Astrocyte (in vitro differentiated cells and primary cell): ENCODE measurements around a stretch of chr21.

- PRO-cap = no peak
- RRBS, 2 experiments = no CpG with 5 or more reads among the region's 73 CpGs
Observed at GRCh38 chr21:5128043-5128792, 5393.2 kb upstream of the TPTE start.

GRCh38 chr21:6121600-6122159 lies 4399.7 kb upstream of the TPTE start:
- PRO-cap = no peak
- RRBS, 2 experiments = no CpG with 5 or more reads among the region's 20 CpGs

DNA sequence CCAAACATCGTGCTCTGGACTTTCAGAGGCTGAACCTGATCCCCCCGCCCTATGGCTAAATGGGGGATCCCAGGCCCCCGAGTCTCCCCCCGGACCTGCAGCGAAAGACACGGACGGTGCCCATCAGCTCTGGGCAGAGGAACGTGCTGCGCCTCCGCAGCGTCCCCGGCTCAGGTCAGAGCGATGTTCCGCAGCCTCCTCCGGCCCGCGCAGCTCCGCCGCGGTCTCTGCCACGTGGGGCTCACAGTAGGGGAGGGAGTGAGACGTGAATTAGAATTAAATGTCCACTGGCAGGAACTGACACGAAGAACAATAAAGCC lies 4053.1 kb upstream of the TPTE start:
- PRO-cap = no peak
- RRBS, 2 experiments = no CpG with 5 or more reads among the region's 23 CpGs

GRCh38 chr21:6499048-6499440 lies 4022.3 kb upstream of the TPTE start:
- PRO-cap = no peak
- RRBS, 2 experiments = no CpG with 5 or more reads among the region's 54 CpGs

GRCh38 chr21:8993800-8994787 lies 1527.3 kb upstream of the TPTE start:
- PRO-cap = unidirectional peak, plus-strand start at chr21:8994594
- RRBS, 2 experiments = no CpG with 5 or more reads among the region's 8 CpGs

GRCh38 chr21:8996788-8997872 lies 1524.3 kb upstream of the TPTE start:
- PRO-cap = unidirectional peak, plus-strand start at chr21:8997626
- RRBS, 2 experiments = no CpG with 5 or more reads among the region's 4 CpGs

- PRO-cap = unidirectional peak, plus-strand start at chr21:9043306
- RRBS, 2 experiments = 49 to 53% methylated on average over 12 of the region's 56 CpGs
Observed at GRCh38 chr21:9042836-9043559, 1478.4 kb upstream of the TPTE start.

- PRO-cap = no peak
- RRBS, 2 experiments = no CpG with 5 or more reads among the region's 36 CpGs
Observed at GRCh38 chr21:9767618-9768292, 753.6 kb upstream of the TPTE start.

- PRO-cap = no peak
- RRBS, 2 experiments = no CpG with 5 or more reads among the region's 41 CpGs
Observed at GRCh38 chr21:9837680-9838246, 683.6 kb upstream of the TPTE start.

GRCh38 chr21:14076450-14077169 lies 134.1 kb downstream of the LIPI start:
- PRO-cap = no peak
- RRBS, 2 experiments = no CpG with 5 or more reads among the region's 21 CpGs

GRCh38 chr21:14483428-14484755 lies 62.2 kb downstream of the SAMSN1 start:
- PRO-cap = no peak
- RRBS, 2 experiments = no CpG with 5 or more reads among the region's 9 CpGs

GRCh38 chr21:14511950-14512932 lies 33.9 kb downstream of the SAMSN1 start:
- PRO-cap = no peak
- RRBS, 2 experiments = no CpG with 5 or more reads among the region's 4 CpGs

DNA sequence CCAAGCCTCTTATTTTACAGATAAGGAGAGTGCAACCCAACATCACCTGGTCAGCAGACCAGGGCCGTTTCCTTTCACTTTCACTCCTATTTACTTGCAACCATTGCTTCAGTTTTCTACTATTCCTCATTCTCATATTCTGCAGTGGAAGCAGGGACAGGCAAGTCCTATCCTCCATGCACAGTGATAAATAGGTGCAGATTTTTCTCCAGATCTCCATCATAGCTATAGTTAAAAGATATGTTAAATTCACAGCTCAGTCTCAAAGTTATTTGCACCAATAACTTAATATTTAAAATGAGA lies 56.6 kb upstream of the SAMSN1 start:
- PRO-cap = no peak
- RRBS, 2 experiments = no CpG with 5 or more reads among the region's 1 CpG

GRCh38 chr21:14687215-14687659 lies 141.1 kb upstream of the SAMSN1 start:
- PRO-cap = no peak
- RRBS, 2 experiments = no CpG with 5 or more reads among the region's 1 CpG

DNA sequence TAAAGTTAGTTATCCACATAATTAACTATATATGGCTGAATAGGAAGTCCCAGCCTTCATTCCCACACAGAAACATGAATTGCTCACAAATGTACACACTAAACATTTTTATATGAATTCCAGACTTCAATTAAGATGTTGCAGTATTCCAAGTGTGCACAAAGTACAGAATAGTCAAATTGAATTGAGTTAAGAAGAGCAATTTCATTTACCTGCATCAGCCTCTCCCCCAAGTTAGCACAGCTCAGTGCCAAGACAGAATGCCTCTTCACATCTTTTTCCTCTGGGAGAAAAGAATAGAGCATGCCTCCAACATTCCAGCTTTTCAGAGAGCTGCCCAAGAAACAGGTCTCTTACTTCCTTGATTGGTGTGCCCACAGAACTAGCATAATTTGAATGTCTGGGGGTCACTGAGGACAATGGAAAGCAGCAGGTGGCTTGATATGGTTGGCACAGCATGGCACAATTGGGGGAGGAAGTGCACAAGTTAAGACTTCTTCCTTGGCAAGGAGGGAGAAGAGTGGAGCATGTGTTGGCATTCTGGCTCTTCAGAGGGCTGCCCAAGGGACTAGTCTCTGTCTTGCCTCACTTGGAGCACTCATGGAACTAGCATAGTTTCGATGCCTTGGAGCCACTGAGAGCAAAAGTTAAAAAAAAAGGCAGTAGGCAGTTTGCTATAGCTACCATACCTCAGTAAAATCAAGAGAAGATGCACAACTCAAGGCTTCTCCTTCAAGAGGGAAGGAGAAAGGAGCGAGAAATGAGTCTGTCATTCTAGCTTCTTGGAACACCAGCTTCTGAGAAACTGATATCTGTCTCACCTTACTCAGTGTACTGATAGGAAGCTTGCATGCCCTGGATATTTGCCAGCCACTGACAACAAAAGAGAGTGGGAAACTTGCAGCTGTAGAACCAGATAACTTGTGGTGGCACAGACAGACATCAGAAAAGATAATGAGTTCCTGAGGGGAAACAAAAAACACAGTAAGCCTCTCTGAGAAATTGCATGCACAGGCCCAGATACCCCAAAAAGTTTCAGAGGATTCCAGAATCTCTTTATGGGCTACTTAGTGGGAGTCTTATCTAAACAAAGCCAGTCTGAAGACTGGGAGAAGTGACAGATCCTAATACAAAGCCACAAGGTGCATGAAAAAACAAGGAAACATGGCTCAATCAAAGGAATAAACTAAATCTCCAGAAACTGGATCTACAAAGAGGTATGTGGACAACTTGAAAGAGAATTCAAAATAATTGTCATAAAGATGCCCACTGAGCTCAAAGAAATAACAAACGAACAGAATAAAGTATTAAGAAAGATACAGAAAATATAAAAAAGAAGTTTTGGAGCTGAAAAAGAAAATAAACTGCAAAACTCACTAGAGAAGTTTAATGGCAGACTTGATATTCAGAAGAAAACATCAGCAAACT lies 207.5 kb upstream of the SAMSN1 start:
- PRO-cap = no peak
- RRBS, 2 experiments = no CpG with 5 or more reads among the region's 3 CpGs

GRCh38 chr21:15036491-15036852 lies 28.3 kb downstream of the NRIP1 start:
- PRO-cap = no peak
- RRBS, 2 experiments = no CpG with 5 or more reads among the region's 1 CpG

- PRO-cap = no peak
- RRBS, 2 experiments = no CpG with 5 or more reads among the region's 8 CpGs
Observed at GRCh38 chr21:15054156-15055118, 10.4 kb downstream of the NRIP1 start.

DNA sequence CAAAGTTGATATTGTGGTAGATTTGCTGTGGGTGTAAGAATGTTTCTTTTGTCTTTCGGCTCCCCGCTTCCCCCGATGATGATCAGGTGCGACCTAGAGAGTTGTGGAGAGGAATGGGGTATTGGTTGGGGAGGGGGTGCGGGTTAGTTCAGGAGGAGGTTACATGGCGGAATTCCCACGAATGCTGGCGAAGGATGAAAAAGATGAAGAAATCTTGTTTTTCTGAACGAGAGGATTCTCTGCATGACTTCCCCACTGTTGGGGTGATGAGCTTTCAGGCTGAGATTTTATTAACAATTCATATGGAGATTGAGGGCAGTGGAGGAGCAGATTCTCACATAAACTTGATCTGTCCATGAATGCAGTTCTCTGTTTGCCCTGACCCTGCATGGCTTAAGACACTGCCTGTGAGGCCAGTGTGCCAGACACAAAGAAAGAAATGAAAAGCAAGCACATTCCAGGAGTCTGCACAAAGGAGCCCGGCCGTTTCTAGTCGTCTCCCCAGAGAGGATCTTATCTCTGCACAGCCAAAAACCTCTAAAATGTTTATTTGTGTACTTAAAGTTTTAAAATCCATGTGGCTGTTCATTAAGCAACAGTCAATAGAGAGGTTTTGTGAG lies 550.4 kb downstream of the USP25 start:
- PRO-cap = unidirectional peak, minus-strand start at position 371 of the sequence
- RRBS, 2 experiments = no CpG with 5 or more reads among the region's 12 CpGs

DNA sequence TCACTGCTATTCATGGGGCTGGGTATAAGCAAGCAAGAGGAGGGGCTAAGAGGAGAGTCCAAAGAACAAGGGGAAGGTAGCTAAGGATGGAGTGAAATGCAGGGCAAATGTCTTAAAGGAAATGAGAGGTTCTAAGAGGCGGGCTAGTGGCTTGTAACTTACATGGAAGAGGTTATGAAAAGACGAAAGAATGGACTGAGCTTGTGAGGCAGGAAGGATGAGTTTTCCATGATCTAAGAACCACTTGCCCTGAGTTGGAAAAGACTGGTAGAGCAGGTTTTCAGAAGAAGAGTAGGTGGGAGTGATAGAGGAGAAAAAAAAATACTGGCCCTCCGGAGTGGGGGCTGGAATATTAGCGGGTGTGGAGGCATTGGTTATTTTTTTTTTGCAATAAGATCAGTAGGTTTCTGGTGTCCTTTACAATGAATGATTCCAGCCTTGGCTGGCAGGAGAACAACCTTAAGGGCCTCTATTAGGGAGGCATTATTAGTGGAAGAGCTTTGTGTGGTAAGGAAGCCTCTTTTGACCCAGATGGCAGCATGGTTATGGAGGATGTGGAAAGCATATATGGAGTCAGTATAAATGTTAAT lies 664.7 kb downstream of the USP25 start:
- PRO-cap = no peak
- RRBS, 2 experiments = no CpG with 5 or more reads among the region's 4 CpGs

DNA sequence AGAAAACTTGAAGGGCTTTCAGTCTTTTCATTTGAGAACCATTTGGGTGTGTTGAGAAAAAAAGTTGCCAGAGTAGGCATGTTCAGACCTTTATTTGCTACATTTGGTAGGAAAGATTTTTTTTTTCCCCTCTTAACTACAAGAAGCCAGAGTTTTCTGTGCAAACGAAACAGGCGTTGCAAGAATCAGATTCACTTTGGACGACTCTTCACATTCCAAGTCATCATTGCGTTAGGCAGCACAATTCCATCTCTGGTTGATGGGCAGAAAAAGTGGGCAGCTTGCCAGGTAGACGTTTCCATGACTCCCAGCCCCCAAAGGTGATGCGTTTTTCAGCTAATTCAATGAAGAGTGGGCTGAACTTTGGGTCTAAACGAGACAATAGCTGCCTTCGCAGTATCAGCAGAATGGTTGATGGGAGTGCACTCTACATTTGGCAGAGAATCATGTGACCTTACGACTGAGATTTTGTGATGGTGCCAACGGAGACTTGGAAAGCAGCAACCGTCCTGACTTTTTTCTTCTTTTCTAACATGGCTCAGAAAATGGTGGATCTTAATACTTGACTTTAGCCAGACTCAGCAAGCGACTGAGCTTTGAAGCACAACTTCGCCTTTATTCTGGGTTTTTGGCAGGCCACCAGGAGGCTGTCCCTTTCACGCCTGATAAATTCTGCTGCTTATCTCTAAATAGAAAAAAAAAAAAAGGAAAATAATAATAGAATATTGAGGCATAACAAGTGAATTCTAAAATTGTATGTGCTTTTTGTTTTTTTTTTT lies 804.6 kb downstream of the USP25 start:
- PRO-cap = no peak
- RRBS, 2 experiments = no CpG with 5 or more reads among the region's 14 CpGs